Placental pericyte (primary cell): ENCODE measurements around a stretch of chr5.

- CAGE, long polyA plus RNA = no peak
These were observed 219.3 kb upstream of the TLX3 start for GRCh38 chr5:171089812-171090070.

- CAGE, long polyA plus RNA = no peak
These were observed 91.3 kb downstream of the FGF18 start for GRCh38 chr5:171510846-171511045.

DNA sequence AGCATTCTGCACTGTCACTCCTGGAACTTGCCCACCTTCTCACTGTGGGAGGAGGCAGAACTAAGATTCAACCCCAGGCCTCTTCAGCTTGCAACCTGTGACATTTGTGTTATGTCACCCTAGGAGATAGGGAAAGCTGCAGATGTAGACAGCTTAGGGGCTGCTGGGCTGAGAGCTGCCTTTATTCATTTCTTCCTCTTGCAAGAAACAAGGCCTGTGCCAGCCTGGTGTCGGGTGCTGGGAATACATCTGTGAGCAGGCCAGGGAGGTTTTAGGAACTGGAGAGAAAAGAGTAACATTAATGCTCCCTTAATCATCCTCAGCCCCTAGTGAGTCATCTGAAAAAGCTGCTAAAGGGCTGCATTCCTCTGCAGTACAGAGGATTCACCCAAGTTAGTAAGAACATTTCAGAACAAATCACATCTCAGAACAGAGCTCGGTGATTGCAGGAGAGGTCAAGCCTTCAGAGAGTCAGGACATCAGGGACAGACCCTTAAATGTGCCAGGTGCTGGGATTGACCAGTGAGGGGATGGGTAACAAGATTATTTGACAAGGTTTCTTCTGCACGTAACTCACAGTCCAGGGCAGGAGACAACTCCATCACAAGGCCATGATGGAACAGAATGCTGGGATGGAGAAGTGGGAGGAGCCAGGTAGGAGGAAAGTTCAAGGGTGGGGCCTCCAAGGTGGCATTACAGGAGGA, 101.9 kb downstream of the FGF18 start:
- CAGE, long polyA plus RNA = no peak

- CAGE, long polyA plus RNA = no peak
These were observed 84.5 kb upstream of the SMIM23 start for GRCh38 chr5:171701150-171701476.

DNA sequence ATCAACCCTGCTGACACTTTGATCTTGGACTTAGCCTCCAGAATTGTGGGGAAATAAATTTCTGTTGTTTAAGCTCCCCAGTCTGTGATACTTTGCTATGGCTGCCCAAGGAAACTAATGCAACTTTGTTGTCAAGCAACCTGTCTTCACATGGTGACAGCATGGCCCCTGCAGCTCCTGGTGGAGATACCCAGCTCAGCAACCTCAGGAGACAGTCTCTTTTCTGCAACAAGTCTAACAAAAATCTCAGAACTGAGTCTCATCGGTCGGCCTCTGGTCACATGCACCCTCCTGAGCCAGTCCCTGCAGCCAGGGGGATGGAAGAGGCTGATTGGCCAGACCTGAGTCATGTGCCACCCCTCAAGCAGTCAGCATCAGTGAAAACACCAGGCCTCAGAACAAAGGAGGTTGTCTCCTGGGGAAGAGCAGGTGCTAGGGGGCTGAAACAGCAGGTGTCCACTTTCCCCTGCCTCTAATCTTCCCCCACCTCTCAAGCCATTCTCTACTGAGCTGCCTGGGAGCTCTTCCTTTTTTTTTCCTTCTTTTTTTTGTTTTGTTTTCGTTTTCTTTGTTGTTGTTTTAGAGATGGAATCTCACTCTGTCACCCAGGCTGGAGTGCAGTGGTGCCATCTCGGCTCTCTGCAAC, 54.4 kb downstream of the SMIM23 start:
- CAGE, long polyA plus RNA = no peak

- CAGE, long polyA plus RNA = no peak
These were observed 81.2 kb downstream of the STK10 start for GRCh38 chr5:172106582-172107433.

GRCh38 chr5:172275469-172276188, 7.9 kb downstream of the UBTD2 start:
- CAGE, long polyA plus RNA = no peak

DNA sequence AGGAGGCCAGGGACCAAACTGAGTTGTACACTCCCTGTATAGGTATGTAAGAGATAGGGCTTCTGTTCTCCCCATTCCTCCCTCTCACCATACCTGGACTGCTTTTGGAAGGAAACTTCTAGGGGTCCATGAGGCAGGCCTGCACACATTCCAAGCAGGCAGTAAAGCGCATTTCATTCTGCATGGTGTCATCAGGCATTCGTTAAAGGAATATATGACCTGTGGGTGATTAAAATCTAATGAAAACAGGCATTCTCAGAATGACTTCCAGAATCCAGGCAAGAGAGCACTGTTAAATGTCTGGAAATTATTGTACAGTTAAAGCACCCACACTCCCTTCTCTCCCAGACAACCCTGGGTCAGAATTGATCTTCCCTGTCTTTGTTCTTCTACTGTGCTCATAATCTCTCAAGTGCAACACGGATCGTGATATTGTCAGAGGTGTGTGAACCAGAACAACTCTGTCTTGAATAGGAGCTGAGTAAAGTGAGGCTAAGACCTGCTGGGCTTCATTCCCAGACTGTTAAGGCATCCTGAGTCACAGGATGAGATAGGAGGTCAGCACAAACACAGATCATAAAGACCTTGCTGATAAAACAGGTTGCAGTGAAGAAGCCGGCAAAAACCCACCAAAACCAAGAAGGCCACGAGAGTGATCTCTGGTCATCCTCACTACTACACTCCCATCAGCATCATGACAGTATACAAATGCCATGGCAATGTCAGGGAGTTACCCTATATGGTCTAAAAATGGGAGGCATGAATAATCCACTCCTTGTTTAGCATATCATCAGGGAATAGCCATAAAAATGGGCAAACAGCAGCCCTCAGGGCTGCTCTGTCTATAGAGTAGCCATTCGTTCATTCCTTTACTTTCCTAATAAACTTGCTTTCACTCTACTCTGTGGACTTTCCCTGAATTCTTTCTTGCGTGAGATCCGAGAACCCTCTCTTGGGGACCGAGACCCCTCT, 31.7 kb upstream of the UBTD2 start:
- CAGE, long polyA plus RNA = no peak

DNA sequence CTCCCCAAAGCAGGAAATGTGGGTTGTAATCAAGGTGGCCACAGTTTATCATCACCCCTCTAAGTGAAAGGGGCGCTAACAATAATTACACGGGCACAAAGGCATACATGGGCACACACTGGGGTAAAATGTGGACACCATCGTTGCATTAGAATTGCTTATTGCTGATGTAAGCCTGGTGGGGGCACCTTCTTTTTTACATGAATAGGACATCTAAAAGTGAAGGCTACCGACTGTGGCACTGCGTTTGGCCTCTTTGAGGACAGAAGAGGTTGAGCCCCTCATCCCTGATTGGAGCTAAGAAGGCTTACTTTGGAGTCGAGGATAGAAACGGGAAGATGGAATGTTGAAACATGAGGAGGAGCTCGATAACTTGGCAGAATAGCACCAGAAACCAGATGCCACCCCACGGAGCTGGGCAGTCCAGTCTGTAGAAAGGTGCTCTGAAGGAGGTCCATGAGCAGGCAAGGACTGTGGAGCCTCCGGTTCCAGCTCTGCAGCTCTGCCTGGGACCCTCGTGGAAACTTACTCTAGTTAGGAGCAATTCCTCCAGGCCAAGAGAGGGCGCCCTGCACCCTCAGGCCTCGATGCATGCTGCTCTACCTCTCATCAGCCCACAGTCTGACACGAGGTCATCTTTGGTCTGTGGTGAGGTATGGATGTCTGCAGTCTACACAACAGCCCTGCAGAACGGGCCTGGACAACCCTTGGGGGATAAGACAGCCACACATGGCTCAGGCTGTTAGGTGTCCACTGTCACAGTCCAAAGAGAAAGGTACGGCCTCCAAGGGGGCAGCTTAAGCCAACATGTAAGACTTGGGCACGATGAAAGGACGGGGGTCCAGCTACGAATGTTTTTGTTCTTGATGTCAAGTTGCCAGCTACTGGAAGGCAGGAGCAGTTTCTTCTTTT, 50.5 kb upstream of the UBTD2 start:
- CAGE, long polyA plus RNA = no peak

DNA sequence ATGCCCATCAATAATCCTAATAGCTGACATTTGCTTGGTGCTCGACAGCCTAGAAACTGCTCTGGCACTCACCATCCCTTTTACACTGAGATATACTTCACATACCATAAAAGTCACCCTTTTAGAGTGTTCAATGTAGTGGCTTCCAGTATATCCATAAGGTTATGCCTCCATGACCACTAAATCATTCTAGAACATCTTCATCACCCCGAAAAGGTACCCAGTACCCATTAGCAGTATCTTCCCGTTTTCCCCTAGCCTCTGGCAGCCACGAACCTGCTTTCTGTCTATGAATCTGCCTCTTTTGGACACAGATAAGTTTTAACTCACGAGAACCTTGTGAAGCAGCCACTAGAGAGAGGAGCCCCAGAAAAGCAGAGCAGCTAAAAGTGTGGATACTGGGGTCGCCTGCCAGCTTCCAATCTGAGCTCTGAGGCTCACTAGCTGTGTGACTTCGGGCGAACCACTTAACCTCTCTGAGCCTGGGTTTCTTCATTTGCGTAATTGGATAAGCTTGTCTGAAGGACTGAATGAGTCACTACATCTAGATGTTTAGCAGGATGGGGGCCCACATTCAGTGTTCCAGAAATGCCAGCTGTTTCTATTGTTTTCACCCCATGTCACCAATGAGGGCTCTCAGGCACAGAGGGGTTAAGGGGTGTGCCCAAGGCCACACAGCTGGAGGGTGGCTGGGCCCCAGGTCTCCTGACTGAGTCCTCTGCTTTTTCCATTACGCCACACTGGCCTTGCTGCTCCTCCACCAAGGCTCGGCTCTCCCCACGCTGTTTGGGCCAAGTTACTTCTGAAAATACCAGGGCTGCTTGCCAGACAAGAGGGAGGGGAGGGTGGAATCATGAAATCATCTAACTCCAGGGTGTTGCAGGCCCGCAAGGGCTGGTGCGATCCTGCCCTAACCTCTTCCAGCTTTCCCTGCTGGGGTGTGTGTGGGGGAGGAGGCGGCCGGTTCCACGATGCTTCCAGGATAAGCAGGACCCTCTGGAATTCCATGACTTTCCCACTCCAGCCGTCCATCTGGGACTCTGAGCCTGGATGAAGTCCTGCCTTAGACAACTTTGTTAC, 36.3 kb downstream of the SH3PXD2B start:
- CAGE, long polyA plus RNA = no peak

GRCh38 chr5:172443433-172444014, 10.8 kb downstream of the SH3PXD2B start:
- CAGE, long polyA plus RNA = no peak

- CAGE, long polyA plus RNA = no peak
These were observed 38.1 kb upstream of the NEURL1B start for GRCh38 chr5:172602525-172603882.

DNA sequence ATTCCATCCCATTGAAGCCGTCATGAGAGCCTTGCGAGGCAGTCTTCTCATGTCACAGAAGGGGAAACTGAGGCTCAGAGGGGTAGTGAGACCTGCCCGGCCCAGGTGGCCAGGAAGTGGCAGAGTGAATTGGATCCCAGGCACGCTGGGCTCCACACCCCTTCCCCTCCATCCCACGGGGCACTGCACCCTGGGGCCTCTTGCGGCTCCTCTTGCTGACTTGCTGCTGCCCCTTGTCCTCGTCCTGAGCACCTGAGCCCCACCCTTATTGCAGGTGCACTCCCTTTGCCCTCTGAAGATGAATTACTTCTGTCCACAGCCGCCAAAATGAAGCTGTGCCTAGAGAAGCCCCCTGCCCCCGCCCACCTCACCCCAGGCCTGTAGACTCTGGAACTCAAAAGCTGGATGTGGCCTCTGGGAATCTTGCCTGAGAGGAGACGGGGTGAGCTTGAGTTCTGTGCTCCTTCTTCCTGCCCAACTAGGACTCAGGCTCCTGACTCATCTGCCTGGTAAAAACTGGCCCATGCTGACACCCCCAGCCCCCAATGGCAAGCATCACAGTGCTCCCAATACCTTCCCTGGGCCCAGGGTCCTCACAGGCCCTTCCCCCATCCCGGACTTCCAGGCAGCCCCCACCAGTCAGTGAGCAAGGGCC, 6.4 kb downstream of the NEURL1B start:
- CAGE, long polyA plus RNA = no peak

GRCh38 chr5:172652736-172653279, 11.7 kb downstream of the NEURL1B start:
- CAGE, long polyA plus RNA = no peak

DNA sequence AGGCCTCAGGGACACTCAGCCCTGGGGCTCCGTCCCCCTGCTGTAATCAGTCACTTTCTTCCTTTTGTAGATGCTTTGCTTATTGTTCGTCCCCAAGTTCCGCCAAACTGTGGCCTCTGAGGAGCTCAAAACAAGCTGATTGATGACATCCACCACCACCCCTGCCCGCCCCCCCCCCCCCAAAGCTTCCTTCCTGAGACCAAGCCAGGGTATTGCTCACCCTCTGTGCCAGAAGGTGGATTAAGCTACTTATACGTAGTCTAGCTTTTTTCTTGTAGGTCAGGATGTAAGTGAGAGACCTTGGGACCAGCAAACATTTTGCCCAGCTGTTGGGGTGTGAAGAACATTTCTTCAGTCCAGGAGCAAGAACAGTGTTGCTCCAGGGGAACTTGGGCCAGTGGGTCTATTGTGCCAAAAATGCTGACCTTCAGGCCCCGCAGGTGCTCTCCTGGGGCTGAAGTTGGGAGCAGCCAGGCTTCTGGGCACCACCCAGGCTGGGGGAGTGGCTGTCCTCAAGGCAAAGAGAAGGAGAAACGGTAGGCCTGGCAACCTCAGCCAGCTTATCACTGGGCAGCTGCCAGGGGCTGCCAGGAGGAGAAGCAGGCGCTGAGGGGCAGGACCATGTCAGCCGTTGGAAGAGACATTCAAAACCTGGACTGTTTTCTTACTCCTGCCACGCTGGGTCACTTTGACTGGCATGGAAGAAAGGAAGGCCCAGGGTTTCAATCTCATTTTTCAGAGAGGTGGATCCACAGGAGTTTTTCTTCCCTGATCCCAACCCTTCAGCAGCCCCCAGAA, 18.0 kb downstream of the NEURL1B start:
- CAGE, long polyA plus RNA = no peak

DNA sequence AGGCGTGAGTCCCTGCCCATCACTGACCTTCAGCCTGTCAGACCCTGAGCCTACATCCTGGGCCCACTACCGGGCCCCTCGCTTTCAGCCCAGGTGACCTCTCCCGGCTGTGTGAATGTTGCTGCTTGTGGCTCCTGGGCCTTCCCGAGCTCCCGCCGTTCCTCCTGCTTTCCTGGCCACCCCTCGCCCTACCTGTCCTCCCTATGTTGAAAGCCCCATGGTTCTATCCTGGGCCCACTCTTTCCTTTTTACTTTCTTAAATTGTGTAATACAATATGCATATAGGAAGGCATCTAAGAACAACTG, 36.8 kb downstream of the NEURL1B start:
- CAGE, long polyA plus RNA = no peak

DNA sequence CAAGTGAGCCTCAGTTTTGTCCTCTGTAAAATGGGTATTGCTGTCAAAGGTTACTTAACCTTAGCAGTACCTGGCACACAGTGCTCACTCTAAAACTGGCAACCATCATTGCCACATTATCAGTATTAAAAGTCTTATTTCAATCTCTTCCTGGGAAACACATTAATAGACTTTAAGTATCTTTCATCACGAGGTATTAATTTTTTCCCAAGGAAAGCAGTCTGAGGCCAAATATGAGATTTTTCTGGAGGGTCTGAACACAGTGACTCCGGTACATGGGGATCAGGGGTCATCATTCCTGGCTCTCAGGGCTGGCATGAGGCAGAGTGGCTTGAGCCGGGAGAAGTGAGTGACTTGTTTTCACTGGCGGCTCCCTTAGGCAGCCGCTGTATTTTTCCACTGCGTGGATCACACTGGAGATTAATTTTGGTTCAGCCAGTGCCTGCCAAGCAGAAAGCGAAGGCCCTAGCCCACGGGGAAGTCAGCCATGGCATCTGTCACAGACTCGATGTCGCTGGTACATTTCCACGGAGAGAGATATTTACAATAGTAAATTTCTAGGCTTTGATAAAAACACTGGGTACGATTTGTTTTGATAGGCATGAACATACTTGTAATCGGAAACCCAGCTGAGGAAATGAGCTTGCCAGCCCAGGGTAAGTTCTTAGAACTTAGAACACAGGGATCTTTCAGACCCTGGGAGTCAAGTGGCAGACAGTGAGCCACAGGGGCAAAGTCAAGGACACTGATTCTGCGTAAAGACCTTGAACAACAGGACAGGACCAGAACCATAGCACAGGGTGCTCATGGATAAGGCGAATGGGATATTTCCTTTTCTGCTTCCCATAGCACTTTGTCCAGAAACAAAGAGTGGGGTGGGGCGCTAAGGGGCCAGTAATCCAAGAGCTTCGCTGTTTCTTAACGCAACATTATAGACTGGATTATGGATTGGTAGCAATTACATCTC, 4.7 kb downstream of the DUSP1 start:
- CAGE, long polyA plus RNA = no peak

- CAGE, long polyA plus RNA = no peak
These were observed 2.3 kb downstream of the DUSP1 start for GRCh38 chr5:172768273-172769516.

DNA sequence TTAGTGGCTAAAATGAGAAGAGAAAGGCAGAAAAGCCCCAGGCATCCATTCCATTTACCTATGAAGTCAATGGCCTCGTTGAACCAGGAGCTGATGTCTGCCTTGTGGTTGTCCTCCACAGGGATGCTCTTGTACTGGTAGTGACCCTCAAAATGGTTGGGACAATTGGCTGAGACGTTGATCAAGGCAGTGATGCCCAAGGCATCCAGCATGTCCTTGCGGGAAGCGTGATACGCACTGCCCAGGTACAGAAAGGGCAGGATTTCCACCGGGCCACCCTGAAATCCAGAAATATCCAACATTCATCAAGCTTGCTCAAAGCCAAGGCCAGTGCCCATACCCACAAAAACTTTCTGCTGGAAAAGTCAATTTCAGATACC, 1.5 kb downstream of the DUSP1 start:
- CAGE, long polyA plus RNA = no peak

GRCh38 chr5:172793792-172794688, 23.0 kb upstream of the DUSP1 start:
- CAGE, long polyA plus RNA = no peak